Occipital lobe (tissue), 2 donors: Measurements from ENCODE around the genes MLLT10 and COMMD3.

DNA sequence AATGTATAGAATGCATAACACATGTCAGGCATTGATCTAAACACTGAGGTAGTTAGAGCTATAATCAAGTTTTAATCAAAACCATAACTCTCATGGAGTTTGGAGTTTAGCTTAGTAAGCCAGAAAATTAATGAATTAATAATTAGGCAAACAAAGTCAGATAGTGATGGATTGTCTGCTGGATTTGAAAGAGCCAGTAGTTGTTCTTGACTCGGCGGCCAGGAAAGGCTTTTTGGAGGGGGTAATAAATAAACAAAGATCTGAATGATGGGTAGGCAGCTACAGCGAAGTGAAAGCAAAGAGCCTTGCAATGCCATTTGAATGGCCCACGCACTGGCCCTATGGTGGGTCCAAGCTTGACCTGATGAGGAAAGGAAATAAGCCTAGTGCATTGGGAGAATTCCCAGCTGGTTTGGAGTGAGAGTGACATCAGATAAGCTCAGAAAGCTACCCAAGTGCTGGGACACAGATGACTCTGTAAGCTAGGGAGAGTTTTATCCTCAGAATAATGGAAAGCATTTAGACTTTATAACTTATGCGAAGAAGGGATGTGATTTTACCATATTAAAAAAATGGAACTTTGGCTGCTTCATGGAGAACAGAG lies 365.2 kb downstream of the PLXDC2 start:
- RAMPAGE, long total RNA = no peak

DNA sequence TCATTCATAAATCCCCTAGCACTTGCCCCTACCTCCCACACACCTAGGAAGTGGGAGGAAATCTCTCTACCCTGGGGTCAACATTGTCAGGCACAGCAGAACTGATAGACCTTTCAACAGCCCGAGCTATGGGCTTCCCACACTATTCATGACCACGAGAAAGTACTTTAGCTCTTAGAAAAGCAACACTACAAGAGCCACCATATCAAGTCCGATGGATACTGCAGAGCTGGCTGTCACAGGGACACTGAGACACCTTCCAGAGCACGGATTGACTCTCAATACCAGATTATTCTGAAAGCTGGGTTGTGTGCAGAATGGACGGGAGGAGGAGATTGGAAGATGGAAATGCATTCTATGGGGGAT lies 180.6 kb upstream of the NEBL start:
- RAMPAGE, long total RNA = no peak

GRCh38 chr10:21097722-21098144 lies 200.6 kb upstream of the NEBL start:
- RAMPAGE, long total RNA = no peak

- RAMPAGE, long total RNA = no peak
Observed at GRCh38 chr10:21173390-21173757, 276.3 kb upstream of the NEBL start.

DNA sequence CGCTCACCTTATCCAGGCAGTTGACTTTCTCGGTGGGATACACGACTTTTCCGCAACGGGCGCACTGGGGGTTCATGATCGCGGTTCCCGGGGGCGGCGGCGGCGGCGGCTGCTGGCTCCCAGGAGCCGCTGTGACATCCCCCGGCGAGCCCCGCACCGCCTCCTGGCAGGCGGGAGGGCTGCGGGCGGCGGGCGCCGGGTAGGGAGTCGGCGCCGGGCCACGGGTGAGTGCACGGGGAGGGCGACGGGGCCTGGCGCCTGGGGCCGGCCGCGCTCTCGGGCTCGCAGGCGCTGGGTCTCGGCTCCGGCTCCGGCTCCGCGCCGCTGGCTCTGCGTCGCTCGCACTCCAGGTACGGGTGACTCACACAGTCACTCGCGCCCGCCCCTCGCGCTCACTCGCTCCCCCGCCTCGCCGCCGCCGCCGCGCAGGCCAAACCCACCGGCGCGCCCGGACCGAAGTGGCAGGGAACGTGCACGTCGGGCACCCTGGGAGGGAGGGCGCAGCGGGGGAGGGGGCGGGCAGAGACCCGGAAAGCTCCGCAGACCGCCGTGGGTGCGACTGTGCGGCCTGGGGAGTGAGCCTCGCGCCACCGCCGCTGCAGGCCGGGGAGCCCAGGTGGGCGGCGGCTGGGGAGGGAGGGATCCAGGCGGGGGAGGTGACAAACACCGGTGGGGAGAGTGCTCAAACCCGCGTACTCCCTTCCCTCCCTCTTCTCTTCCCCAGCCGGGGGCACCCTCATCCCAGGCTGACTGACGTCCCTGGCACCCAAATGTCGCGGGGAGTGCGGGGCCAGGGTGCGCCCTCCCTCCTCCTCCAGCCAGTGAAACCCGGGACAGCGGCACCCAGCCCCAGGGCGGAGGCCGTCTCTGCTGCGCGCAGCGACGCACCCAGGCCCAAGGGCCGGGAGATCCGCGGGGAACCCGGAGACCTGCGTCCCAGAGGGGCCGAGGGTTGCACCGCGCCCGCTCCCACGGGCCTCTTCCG lies 276.9 kb upstream of the NEBL start:
- RAMPAGE, long total RNA = no peak

GRCh38 chr10:21509327-21510272 lies 15.9 kb downstream of the SKIDA1 start:
- RAMPAGE, long total RNA = no peak

GRCh38 chr10:21518571-21519390 lies 6.7 kb downstream of the SKIDA1 start:
- RAMPAGE, long total RNA = no peak

DNA sequence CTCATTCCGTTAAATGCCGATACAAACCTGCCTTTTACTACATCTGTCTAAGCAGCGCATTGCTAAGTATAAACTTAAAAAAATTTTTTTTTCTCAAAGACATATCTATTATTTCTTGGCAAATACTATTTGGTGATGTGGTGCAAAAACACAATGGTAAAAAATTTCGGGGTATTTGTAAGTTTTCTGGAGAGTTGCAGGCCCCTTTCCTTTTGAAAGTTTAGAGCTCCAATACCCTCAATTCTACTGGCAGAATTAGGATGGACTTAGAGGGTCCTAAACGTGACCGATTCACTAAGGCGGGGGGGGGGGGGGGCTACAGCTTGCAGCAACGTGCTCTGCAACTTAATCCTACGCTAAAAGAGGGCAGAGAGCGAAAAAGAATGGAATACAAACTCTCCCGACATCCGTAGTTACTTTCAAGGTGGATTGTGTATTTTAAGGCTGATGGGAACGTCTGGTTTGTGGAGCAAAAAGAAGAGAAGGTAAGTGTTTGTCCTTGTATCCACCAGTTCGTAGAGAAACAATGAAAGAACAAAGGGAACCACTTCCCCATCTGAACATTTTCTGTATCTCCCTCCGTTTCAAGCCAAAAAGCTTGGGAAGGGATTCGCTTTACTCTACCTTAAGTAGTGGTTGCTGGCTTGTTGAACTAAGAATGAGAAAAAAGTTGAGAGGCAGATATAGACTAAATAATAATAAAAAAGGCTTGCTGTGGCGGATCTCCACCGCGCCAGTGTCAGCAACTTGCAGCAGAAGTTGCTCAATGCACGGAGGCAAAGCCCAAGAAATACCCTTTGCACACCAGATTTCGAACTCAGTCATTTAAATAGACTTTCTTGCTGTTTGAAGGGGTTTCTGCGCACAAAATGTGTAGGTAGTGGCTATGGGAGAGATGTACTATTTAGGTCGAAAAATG lies 932 bp downstream of the SKIDA1 start:
- RAMPAGE, long total RNA = no peak

GRCh38 chr10:21533870-21534570 lies at the start of gene MLLT10:
MLLT10 (plus strand) TSS chr10:21534232.
- RAMPAGE, long total RNA = no peak

- RAMPAGE, long total RNA = no peak
Observed at GRCh38 chr10:21629611-21630250, 95.7 kb downstream of the MLLT10 start.

DNA sequence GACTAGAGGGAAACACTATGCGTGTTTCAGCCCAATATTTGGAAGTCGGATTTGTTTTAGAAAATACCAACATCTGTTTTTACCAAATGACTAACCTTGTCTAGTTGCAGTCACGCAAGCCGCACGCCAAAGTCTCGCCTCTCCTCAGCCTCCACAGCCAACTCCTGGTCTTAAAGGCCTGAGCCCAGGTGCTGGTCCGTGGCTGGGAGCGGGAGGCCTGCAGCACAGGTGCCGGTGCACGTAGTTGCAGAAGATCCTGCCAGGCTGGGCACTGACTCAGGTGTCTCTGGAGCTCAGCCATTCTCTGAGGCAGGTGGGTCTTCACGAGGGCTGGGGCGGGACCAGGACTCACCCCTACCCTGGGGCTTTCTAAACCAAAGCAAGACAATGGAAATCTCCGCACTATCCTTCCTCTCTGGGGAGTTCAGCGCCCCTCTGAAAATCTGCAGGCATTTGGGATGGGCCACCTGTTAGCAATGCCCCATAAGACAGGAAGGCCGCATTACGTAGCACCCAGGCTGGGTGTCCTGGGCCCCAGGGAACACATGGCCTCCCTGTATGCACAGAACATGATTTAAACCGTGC lies 216.4 kb downstream of the MLLT10 start:
- RAMPAGE, long total RNA = no peak

- RAMPAGE, long total RNA = no peak
Observed at GRCh38 chr10:21759026-21759792, 225.2 kb downstream of the MLLT10 start.

- RAMPAGE, long total RNA = no peak
Observed at GRCh38 chr10:22003791-22004106, 219 bp upstream of the DNAJC1 start.

- RAMPAGE, long total RNA = no peak
Observed at GRCh38 chr10:22230436-22230859, 12.6 kb upstream of the EBLN1 start.

GRCh38 chr10:22315770-22316842 lies at the start of gene COMMD3:
COMMD3 (plus strand) TSS chr10:22316388.
- RAMPAGE, long total RNA = start-site peak on the plus strand at chr10:22316380-22316452, 1,784 and 714 reads in 2 replicates

DNA sequence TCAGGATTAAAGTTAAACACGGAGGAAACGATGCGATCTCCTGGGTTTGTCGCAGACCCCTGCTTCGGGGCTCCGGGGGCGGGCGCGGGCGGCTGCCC lies 649 bp upstream of the BMI1 start:
- RAMPAGE, long total RNA = no peak

- RAMPAGE, long total RNA = no peak
Observed at GRCh38 chr10:22340195-22340738, 5.0 kb upstream of the SPAG6 start.

GRCh38 chr10:22437193-22438424 lies 92.3 kb downstream of the SPAG6 start:
- RAMPAGE, long total RNA = no peak

GRCh38 chr10:22632041-22632455 lies 82.3 kb downstream of the PIP4K2A start:
- RAMPAGE, long total RNA = no peak

GRCh38 chr10:22708196-22709468 lies 5.7 kb downstream of the PIP4K2A start:
- RAMPAGE, long total RNA = no peak